ENCODE measurements around the genes C13orf46 and CDC16.

DNA sequence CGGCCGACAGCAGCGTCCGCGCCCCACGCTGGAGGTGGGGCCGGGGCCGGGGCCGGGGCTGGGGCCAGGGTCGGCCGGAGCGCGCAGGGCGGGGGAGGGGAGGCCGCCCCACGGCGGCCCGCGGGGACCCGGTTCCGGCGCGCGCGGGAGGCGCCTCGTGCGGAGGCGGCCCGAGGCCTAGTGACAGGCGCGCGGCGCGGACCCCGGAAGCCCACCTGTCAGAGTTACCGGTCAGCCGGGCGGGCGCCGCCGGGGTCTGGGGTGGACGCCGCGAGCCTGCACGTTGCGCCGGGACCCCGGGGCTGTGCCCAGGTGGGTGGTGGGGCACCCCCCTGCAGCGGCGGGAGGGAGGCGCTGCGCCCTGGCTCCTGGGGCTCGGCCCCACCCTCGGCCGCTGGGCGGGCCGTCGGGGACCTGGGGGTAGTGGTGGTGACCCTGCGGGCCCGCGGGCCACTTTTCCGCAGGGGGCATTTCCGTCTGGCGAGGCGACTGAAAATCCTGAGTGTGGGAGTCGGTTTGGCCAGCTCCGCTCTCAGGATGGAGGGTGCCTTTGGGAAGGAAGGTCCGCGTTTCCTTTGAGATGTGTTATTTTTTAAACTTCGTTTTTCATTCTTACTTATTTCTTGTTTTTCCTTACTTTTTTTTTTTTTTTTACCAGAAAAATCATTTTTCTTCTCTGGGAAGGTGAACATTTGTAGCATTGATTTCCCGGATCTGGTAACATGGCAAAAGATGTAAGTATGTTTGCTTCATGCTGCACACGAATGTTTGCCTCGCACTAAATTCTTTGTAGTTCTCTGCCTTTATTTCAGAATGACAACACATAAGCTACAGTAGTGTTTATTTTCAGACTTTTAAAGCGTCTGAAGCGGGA is 800 bp downstream of the TFDP1 start:
- PRO-cap, 2 experiments, result no peak in any of the 2 experiments

- PRO-cap, 2 experiments, result no peak in any of the 2 experiments
Measured at GRCh38 chr13:113585990-113586209, 1.3 kb downstream of the TFDP1 start.

DNA sequence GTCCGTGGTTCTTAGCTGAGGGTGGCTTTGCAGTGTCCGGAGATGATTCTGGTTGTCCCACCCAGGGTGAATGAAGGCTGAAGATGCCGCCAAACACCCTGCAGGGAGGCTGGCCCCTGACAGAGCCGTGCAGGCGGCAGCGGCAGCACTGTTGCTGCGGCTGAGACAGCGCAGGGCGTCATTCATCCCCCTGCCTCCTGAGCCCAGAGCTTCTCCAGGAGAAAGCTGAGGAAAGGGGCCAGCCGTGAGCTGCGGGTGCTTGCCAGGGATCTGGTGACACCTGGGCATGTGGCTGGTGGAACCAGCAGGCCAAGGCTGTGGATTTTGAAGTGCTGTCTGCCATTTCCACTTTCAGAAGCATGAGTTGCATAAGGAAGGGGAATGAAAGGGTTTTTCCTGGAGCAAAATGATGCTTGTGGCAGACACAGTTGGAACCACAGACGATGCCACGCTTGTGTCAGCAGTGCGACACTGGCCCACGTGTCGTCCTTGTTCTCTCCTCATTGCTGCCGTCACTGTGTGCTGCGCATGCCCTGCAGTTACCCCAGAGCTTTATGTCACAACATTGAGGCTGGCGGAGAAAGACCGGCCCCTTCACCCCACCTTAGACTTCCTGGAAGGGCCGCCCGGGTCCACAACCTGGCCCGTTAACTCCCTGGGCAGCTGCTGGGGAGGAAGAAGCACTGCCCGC is 22.6 kb downstream of the TFDP1 start:
- PRO-cap, 2 experiments, result no peak in any of the 2 experiments

- PRO-cap, 2 experiments, result no peak in any of the 2 experiments
Measured at GRCh38 chr13:113786739-113787059, 27.7 kb downstream of the TMEM255B start.

- PRO-cap, 2 experiments, result no peak in any of the 2 experiments
Measured at GRCh38 chr13:113818414-113818861, 45.4 kb downstream of the GAS6 start.

GRCh38 chr13:113820282-113821435 is 43.2 kb downstream of the GAS6 start:
- PRO-cap, 2 experiments, result peak in 2 of 2 experiments; most common minus-strand start chr13:113820836 (in 1)

- PRO-cap, 2 experiments, result no peak in any of the 2 experiments
Measured at GRCh38 chr13:113859125-113859452, 4.8 kb downstream of the GAS6 start.

- PRO-cap, 2 experiments, result no peak in any of the 2 experiments
Measured at GRCh38 chr13:113860478-113861502, 3.1 kb downstream of the GAS6 start.

DNA sequence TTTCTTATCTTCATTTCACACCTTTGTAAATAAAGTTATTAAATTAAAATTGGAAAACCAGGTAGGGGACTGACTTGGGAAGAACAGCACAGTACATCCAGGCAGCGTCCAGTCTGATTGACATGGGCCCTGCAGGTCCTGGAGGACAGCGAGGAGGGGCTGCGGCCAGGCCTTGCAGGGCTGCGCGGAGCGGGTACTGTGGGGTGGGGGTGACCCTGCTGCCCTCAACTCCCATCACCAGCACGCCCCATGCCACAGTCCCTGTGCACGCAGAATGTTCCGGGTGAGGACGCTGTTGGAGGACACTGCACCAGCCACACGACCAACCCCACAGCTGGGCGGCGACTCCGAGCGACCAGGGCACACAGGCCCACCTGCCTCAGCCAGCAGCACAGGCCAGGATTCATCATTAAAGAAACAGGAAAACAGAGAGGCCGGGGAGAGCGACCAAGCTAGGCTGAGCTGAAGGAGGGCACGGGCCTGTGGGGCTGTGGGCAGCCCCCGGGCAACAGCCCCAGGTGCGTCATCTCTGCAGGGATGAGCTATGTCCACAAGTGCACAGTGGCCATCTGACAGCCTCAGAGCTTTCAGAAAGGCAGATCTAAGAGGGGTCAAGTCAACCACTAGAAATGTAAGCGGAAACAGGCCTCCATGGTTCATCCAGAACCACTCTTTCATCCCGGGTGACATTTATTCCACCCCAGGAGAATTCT is 1.7 kb downstream of the GAS6 start:
- PRO-cap, 2 experiments, result no peak in any of the 2 experiments

GRCh38 chr13:113897193-113897740 is 33.4 kb upstream of the GAS6 start:
- PRO-cap, 2 experiments, result no peak in any of the 2 experiments

DNA sequence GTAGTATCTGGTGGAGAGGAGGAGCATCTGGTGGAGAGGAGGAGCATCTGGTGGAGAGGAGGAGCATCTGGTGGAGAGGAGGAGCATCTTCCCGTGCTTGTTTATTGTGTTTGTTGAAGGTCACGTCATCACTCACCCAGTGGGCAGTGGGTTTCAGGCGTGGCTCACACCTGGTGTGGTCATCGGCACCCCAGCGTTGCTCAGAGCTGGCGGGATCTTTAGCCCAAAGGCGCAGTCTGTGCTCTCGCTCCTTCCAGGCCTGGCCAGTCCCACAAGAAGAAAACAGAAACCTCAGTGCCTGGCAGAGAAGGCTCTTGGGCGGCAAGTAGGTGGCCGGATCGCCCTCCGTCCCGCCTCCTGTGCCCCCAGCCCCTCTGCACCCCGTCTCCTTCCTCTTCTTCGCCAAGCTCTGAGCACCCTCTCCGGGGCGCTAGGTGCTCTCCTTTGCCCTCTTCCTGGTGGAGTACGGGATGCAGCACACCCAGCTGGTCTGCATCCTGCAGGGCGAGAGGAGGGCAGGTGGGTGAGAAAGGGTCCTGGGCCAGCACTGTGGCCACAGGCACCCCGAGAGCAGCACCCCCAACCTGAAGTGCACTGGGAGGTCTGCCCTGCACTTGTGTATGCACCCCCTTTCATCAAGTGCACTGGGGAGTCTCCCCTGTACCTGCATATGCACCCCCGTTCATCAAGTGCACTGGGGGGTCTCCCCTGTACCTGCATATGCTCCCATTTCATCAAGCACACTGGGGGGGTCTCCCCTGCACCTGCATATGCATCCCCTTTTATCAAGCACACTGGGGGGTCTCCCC is 17.3 kb downstream of the C13orf46 start:
- PRO-cap, 2 experiments, result no peak in any of the 2 experiments

- PRO-cap, 2 experiments, result no peak in any of the 2 experiments
Measured at GRCh38 chr13:113966663-113967556, 7.0 kb downstream of the C13orf46 start.

DNA sequence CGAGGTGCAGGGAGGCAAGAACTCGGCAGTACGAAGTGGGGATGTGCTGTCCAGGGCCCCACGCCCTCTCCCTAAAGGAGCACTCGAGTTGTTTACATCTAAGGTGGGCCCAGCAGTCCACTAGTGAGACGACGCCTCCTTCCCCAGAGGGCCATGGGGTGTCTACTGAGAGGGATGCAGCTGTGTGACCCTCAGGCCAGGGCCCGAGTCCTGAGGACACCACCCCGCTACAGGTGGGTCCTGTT is 4.2 kb downstream of the C13orf46 start:
- PRO-cap, 2 experiments, result no peak in any of the 2 experiments

DNA sequence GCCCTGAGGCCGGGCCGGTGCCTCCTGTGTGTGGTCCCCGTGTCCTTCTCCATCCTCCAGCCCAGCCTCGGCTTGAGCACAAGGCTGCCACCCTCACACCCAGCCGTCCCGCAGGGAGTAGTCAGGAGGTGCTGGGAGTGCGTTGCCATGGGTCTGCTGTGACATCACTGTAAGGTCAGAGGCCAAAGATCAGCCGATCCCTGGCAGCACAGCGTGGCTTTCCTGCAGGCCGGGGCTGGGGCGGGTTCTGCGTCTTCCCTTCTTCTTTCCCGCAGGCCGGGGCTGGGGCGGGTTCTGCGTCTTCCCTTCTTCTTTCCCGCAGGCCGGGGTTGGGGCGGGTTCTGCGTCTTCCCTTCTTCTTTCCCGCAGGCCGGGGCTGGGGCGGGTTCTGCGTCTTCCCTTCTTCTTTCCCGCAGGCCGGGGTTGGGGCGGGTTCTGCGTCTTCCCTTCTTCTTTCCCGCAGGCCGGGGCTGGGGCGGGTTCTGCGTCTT is at the start of gene C13orf46:
C13orf46 (minus strand) TSS at position 132 of the 491 bp plus-strand sequence.
- PRO-cap, 2 experiments, result no peak in any of the 2 experiments

GRCh38 chr13:113982130-113982404 is 8.2 kb upstream of the C13orf46 start:
- PRO-cap, 2 experiments, result no peak in any of the 2 experiments

DNA sequence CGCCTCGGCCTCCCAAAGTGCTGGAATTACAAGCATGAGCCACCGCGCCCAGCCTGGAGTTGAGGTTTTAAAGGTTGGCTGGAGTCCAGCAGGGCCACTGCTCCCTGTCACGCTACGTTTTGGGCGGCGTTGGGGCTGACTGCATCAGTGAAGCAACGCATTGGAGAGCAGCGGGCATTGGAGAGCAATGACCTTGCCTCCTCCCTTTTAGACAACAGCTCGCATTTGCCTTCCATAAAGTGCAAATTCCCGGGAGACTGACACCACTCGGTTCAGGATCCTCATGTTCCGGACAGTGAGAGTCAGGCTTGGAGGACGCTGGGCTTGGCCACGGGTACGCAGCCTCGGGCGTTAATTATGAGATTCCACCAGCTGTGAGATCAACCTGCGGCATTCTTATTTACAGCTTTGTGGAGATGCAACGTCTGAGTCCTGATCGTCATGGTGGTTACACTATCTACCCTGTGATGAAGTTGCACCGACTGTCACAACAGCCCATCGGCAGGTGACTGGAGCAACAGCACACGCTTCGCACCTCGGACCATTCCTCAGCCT is 63.0 kb upstream of the C13orf46 start:
- PRO-cap, 2 experiments, result no peak in any of the 2 experiments

DNA sequence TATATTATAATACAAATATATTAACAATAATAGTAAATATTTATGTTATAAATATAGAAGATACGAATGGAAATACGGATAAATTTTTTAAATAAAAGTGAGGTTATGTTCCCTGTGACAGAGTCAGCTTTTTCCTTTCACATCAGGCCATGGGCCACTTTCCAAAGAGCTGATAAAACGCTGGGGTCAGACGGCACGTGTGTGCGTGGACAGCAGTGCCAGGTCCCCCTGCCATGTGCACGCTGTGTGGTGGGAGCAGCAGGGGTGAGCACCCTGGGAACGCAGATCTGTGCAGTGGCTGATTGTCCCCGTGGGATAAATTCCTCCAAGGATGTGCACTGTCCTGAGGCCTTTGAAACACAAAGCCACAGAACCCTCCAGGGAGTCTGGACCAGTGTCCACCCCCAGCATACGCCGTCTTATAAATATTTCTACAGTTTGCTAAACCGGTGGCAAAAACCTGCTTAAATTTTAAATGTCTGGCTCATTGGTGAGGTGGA is 69.0 kb downstream of the RASA3 start:
- PRO-cap, 2 experiments, result no peak in any of the 2 experiments

DNA sequence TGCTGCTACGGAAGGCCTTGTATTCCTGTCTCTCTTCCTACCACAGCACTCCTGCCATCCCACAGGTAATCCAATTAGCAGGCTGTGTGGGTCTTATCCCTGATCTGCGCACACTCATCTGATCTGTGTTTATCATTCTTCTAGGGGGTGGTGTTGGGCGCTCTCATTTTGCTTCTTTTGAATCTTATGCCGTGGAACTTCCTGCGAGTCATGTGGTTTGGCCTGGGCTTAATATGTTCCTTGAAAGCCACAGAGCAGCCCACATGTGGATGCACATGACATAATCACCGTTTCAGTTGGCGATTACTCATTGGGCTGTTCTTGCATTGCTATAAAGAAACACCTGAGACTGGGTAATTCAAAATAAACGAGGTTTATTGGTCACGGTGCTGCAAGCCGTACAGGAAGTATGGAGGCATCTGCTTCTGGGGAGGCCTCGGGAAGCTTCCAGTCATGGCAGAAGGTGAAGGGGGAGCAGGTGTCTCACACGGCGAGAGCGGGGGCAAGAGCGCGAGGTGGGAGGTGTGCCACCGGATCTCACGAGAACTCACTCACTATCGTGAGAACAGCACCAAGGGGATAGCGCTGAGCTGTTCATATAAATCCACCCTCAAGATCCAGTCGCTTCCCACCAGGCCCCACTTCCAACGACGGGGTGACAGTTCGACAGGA is 7.4 kb downstream of the RASA3 start:
- PRO-cap, 2 experiments, result no peak in any of the 2 experiments

GRCh38 chr13:114234463-114235654 is at the start of gene CDC16:
TSS of gene CDC16 (plus strand) at chr13:114234897.
- PRO-cap, 2 experiments, result peak in 2 of 2 experiments; most common plus-strand start chr13:114234938 (in 2); most common minus-strand start chr13:114234809 (in 2)

DNA sequence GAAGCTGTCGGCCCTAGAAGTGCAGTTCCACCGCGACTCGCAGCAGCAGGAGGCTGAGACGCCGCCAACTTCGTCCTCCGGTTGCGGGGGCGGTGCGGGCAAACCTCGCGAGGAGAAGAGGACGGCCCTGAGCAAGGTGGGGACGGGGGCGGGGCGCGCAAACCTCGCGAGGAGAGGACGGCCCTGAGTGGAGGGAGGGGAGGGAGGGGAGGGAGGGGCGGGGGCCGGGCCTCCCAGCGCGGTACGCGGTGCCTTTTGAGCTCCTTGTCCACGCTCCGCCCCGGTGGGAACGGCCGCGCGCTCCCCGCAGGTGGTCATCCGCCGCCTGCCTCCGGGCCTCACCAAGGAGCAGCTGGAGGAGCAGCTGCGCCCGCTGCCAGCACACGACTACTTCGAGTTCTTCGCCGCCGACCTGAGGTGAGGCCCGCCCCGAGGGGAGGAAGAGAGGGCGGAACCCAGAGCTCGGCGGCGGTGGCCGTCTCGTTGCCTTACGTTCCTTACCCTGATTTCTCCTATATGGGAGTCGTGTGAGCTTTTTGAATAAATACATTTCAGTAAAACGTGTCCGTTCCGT is 397 bp downstream of the UPF3A start:
- PRO-cap, 2 experiments, result peak in 1 of 2 experiments; most common plus-strand start position 267 of the sequence (in 1)

Data from psoas muscle (tissue), 2 donors.